Type B pancreatic cell (in vitro differentiated cells): ENCODE results near the genes SOAT1, AXDND1 and LHX4.

DNA sequence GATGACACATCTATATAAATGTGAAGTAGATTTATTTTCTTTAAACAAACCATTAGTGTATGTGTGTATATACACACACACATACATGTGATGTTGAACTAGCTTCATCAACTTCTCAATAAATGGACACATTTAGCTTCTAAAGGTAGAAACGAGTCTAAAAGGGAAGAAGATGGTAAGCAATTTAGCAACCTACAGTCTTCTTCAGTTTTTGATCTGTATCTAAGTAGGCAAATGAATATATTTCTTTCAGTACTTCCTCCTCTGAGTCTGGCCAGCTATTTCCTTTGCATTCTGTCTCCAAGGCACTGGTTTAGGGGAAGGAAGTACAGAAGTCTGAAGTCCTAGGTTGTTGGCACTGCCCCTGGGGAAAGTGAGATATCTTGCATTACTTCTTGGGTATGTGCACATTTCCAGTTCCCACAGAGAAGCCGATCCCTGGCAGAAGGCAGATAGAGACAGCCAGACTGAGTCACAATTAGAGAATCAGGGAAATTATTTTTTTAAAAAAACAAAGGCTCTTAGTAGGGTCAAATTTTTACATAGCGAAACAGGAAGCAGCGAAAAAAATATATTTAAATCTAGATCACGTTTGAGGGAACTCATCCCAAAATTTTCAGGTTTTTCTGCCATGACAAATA is 98.7 kb downstream of the RASAL2 start:
- PRO-cap = no peak

- PRO-cap = no peak
These were observed 87.0 kb downstream of the CLEC20A start for GRCh38 chr1:178409391-178410587.

- PRO-cap = no peak
These were observed 30.4 kb downstream of the TEX35 start for GRCh38 chr1:178543296-178543700.

- PRO-cap = no peak
These were observed 63.0 kb downstream of the TEX35 start for GRCh38 chr1:178575830-178576378.

GRCh38 chr1:178645550-178646140 is 79.4 kb upstream of the RALGPS2 start:
- PRO-cap = no peak

DNA sequence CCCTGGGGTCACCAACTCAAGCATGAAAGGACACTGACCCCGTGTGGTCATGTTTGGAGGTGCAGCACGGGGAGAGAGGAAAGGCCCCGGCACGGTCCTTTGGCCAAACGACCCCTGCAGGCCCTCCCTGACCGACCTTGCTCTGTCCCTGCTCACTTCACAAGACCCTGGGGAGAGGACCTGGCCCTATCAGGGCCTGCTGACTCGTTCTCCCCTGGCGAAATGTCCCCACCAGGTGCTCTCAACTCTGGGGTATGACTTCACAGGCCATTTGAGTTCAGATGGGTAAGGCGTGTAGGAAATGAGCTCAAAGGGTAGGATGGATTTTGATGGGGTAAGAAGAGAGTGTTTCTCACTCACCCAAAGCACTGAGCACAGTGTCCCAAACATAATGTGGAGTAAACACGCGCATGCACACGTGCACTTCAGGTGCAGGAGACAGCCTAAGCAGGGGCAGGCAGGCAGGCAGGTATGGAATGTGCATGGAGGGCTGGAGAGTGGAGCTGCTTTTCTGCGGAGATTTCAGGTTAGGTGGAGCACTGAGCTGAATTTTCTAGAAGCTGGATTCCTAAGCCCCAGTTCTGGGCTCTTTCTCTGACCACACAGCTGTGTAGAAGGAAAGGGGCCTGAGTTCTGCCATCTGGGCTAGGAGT is 22.7 kb upstream of the FAM20B start:
- PRO-cap = no peak

GRCh38 chr1:179103654-179104259 is 21.9 kb downstream of the TOR3A start:
- PRO-cap = no peak

GRCh38 chr1:179293266-179294406 is at the start of gene SOAT1:
TSS of gene SOAT1 (plus strand) at chr1:179293797.
- PRO-cap = bidirectional peak, plus-strand start at chr1:179293807, minus-strand start at chr1:179293598; bidirectional peak, plus-strand start at chr1:179294147, minus-strand start at chr1:179294054

DNA sequence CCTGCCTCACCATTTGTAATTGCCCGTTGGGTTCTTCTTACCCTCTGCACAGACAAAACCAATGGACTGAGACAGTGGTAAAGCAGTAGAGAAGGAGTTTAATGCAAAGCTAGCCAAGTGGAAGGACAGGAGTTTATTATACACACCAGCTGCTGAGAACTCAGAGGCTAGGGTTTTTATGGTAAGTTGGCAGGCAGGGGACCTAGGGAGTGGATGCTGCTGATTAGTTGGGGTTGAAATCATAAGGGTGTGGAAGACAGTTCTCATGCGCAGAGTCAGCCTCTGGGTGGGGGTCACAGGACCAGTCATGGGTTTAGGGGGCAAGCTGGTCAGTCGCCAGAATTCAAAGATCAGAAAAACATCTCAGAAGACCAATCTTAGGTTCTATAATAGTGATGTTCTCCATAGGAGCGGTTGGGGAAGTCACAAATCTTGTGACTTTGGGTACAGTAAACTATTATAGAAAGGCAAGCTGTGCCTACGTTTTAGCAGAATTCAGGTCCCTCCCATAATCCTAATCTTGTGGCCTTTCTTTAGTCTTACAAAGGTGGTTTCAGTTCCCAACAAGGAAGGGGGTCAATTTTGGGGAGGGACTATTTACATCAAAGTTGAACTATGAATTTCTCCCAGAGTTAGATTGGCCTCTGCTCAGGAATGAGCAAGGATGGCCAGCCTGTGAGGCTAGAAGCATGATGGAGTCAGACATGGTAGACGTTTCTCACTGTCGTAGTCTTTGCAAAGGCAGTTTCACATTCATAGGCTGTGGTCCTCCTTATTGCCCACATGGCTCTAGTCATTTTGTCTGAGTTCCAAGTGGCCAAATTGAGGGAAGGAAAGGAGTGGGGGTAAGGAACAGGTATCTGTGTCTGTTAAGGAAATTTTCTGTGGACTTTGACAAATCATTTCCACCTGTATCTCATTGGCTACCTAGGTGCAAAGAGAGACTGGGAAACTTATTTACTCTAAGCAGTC is 35.5 kb upstream of the AXDND1 start:
- PRO-cap = no peak

DNA sequence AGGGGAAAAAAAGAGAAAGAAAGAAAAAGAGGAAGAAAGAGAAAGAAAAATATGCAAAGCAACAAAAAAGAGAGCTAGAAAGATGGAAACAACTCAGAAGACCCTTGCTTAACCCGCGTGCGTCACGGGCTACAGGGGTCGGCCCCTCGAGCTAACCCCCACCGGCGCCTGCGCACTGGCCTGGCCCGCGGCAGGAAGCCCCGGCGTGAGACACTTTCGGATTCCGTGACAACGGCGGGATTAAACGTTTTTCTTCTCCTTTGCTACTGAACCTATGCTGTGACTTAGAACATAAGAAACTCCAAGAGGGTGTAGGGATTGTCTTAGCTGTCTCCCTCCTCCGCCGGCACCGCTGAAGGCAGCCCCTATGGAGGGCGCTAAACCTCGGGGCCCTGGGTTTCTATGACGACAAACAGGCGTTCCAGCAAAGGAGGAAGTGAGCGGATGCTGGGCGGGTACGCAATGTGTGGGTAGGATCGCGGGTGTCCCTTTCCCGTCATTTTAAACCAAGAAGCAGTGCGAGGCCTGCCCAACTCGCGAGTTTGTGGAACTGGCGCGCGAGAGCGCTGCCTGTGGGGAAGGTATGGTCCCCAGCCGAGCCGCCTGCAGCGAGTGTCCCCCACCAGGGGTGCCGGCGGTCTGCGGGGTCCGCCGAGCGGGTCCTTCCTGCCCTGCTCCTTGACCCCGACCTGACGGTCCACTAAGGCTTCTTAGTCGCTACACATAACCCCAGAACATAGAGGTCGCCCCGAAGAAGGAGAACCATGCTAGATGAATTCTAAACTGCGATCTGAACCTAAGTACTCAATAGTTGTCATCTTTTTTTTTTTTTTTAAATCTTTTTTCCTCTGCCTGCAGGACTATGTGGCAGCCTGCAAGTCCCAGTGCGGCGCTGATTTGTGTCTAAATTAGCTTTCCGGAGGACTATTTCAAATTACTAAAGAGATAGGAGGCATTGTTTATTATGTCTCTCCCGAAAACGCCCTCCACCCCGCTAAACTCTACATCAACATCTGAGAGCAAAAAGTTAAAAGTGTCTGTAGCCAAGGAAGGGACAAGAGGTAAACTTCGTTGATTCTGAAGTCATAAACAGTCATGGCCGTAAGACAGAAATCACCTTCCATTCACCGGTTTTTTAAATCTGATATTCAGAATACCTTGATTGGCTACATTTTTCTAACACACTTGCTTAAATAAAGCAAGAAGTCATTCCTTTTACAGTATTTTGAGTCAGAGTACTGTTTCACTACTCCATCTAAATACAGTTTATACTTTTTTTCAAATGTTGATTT is at the start of gene AXDND1:
Gene AXDND1 (plus strand): TSS at position 426 of the 1,292 bp plus-strand sequence.
- PRO-cap = bidirectional peak, plus-strand start at position 181 of the sequence, minus-strand start at position 202 of the sequence; bidirectional peak, plus-strand start at position 427 of the sequence, minus-strand start at position 354 of the sequence

DNA sequence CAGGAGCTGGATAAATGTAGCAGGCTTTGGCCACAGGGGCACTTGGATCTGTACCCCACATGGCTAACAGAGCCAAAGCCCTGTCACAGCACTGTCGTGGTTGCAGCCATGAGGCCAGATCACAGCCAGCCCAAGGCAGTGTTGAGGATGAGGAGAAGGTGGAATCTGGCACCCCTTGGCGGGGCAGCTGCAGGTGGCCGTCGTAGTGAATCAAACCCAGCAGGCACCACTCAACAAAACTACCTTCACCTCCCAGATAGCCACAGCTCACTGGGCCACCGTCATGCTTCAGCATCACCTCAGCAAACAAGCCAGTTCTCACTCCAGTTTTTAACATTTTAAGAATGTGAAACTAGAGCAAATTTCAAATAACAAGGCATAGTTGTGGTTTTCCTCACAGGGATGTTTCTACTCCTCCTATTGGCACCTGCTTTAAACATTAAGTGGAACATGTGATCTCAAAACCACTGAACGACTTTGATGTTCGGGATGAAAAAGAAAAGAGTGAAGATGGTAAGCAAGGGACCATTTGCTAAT is 45.7 kb downstream of the TOR1AIP2 start:
- PRO-cap = no peak

- PRO-cap = no peak
These were observed 737 bp upstream of the TOR1AIP1 start for GRCh38 chr1:179881307-179881788.

DNA sequence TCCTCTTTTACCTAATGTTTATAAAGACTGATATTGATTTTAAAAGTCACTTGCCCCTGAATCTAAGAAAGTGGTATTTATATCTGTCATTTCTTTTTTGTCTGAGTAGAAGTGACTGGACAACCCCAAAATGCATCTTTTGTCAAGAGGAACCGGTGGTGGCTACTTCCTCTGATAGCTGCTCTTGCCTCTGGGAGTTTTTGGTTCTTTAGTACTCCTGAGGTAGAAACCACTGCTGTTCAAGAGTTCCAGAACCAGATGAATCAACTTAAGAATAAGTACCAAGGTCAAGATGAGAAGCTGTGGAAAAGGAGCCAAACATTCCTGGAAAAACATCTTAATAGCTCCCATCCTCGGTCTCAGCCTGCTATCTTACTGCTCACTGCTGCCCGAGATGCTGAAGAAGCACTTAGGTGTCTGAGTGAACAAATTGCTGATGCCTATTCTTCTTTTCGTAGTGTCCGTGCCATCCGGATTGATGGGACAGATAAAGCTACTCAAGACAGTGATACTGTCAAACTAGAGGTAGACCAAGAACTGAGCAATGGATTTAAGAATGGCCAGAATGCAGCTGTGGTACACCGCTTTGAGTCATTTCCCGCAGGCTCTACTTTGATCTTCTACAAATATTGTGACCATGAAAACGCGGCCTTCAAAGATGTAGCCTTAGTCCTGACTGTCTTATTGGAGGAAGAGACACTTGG is 35.4 kb downstream of the TOR1AIP1 start:
- PRO-cap = no peak

- PRO-cap = no peak
These were observed 57.1 kb downstream of the CEP350 start for GRCh38 chr1:180011623-180012149.

DNA sequence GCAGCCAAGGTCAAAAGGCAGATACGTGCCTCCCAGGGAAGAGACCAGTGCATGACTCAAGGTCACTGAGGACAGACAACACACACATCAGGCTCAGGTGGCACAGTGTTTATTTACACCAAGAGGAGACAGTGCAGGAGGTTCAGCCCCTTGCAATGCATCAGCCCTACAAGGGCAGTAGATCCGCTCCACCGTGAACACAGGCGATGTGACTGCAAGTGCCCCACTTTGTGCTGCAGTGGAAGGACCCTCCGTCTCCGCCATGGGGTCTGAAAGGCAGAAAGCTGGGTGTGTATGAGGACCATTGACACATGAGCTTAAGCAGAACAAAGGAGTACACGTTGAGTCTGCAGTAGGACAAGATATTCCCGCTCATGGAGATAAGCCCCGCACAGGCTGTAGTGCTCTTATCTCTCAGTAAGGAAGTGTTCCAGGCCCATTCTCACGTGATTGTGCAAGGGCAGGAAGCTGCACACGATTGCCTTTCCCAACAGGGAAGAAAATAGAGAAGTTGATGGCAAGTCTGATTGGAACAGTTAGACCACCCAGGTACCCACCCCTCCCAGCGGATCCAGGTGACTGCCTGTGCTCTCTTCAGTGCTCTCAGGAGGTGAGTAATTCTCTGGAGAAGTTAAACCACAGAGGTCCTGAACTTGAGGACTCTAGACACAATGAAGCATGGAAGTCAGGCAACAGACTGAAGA is 37.5 kb upstream of the QSOX1 start:
- PRO-cap = no peak

DNA sequence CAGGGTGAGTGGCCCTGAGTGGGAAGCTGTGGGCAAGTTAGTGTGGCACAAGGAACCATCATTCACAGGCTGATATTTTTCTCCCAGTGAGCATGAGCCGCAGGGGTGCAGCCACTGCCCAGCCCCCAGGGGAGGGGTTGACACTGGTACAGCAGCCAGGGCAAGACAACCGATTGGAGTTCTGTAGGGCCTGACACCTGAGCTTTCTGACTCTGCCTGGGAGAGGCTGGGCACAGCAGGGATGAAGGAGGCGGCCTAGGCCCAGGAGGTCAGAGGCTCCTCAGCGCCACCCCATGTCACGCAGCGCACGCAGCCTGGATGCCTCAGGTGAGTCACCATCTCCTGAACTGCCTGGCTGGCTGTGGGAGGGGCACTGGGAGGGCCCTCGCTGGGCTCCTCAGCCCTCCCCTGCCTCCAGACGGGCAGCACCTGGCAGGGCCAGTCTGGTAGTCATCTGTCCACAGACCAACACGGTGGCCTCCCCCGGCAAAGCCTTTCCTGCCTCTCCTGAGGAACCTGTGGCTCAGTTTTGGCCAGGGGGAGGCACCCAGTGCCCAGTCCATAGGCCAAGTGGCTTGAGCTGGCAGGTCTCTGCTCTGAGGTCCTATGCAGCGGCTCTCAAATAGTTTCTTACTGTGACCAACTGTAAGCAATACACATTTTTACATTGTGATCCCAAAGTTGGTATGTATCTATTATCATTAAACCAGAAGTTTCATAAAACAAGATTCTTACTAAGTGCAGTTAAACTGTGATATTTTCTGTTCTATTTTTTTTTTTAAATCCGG is 13.4 kb downstream of the QSOX1 start:
- PRO-cap = no peak

DNA sequence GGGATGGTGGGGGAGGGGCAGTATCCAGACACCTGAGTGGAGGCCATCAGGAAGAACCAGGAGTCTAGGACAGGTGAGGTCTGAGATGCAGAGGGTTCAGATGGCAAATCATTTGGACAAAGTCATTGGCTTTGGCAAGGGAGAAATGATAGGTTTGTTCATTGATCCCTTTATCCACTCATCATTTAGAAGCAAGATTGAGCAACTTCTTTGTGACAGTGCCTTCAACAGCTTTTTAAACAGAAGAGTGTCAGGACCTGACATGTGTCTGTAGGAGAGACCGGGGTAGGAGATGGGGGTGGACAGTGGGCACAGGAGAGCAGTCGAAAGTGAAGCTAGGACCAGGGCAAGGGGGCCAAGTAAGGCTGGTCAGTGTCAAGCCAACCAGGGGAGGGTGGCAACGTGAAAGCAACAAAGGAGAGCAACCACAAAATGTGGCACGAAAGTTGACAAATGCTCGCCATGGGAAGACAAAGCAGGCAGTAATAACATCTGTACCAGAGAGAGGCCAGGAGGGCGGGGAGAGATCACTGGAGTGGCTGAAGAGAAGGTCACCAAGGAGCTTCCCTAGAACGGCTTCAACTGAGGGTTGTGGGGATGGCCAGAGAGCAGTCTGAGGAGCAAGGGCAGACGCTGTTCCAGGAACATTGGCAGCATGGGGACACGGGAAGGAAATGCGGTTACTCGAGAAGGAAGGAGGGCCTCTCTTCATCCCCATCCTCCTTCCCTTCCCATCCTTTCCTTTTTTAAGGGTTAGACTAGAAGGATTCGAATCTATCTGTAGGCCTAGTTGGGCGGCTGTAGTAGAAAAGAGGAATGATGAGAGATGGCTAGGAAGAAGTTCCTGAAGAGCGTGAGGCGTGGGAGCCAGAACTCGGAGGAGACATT is 17.0 kb downstream of the QSOX1 start:
- PRO-cap = no peak

DNA sequence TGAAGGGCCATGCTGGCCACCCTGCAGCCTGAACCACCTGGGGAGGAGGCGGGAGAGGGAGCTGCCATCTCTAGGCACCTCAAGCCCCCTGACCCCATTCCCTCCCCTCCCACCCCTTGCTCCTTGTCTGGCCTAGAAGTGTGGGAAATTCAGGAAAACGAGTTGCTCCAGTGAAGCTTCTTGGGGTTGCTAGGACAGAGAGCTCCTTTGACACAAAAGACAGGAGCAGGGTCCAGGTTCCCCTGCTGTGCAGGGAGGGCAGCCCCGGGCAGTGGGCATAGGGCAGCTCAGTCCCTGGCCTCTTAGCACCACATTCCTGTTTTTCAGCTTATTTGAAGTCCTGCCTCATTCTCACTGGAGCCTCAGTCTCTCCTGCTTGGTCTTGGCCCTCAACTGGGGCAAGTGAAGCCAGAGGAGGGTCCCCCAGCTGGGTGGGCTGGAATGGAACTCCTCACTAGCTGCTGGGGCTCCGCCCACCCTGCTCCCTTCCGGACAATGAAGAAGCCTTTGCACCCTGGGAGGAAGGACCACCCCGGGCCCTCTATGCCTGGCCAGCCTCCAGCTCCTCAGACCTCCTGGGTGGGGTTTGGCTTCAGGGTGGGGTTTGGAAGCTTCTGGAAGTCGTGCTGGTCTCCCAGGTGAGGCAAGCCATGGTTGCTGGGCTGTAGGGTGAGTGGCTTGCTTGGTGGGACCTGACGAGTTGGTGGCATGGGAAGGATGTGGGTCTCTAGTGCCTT is 32.9 kb upstream of the LHX4 start:
- PRO-cap = no peak

DNA sequence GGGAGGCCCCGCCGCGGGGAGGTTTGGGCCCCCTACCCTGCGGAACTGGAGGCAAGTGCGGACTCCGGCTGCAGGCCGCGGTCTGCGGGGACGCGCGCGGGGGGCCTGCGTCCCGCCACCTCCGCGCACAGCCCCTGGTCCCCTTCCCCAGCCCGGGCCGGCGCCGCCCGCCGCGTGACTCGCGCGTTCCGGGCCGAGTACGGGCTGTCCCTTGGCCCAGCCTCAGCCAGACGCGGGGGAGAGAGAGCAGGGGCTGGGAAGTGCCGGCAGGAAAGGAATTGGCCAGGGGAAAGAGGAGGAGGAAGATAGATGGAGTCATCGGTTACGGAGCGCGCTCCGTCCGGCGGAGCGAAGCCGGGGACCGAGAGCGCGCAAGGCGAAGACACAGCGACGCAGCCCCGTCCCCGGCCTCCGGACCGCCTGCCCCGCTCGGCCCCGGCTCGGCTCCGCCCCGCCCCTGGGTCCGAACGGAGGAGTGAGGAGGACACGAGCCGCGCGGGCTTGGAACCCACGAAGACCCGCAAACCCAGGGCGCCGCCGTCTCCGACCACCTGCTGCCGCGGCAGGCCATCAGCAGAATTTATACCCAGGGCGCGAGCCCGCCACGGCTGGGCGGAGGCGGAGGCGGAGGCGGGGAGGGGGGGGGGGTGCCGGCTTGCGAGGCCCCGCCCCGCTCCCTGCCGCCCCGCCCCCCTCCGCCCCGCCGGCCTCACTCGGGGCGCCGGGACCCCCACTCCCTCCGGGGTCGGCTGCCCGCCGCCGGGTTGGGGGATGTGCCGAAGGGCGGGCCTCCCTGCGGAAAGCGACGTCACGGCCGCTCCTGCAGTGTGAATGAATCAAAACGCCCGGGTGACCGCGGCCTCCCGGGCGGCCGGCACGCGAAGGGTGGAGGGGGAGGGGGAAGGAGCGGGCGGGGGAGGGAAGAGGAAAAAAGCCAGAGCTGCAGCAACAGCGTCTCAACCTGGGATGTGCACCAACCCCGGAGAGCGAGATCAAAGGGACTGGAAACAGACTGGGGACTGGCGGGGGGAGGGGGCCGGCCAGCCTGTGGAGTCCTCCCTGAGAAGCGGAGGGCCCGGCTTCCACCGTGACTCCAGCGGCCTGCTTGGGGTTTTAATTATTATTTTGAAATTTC is at the start of gene LHX4:
Gene LHX4 (plus strand): TSS at position 937 of the 1,135 bp plus-strand sequence.
- PRO-cap = unidirectional peak, plus-strand start at position 229 of the sequence; unidirectional peak, minus-strand start at position 556 of the sequence; bidirectional peak, plus-strand start at position 937 of the sequence, minus-strand start at position 766 of the sequence

GRCh38 chr1:180502771-180503319 is 468 bp upstream of the ACBD6 start:
- PRO-cap = unidirectional peak, minus-strand start at chr1:180503111